ENCODE results near the genes STAM2 and KCNJ3.

- PRO-cap, 2 experiments, result no peak in any of the 2 experiments
These were observed 99.6 kb upstream of the ARL5A start for GRCh38 chr2:151927844-151928189.

GRCh38 chr2:152175352-152176590 is at the start of gene STAM2:
Gene STAM2, minus strand, starts transcription at chr2:152175763.
- PRO-cap, 2 experiments, result peak in 2 of 2 experiments; most common plus-strand start chr2:152175570 (in 1); most common minus-strand start chr2:152175431 (in 2)

GRCh38 chr2:152337691-152338179 is 2.8 kb downstream of the FMNL2 start:
- PRO-cap, 2 experiments, result no peak in any of the 2 experiments

DNA sequence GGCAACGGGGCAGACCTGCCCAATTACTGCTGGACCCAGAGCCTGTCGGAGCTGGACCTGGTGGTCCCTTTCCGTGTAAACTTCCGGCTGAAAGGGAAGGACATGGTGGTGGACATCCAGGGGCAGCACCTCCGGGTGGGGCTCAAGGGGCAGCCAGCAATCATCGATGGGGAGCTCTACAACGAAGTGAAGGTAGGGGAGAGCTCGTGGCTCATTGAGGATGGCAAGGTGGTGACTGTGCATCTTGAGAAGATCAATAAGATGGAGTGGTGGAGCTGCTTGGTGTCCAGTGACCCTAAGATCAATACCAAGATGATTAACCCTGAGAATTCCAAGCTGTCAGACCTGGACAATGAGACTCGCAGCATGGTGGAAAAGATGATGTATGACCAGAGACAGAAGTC is 55.2 kb downstream of the FMNL2 start:
- PRO-cap, 2 experiments, result no peak in any of the 2 experiments

- PRO-cap, 2 experiments, result no peak in any of the 2 experiments
These were observed 56.0 kb downstream of the FMNL2 start for GRCh38 chr2:152390891-152391458.

DNA sequence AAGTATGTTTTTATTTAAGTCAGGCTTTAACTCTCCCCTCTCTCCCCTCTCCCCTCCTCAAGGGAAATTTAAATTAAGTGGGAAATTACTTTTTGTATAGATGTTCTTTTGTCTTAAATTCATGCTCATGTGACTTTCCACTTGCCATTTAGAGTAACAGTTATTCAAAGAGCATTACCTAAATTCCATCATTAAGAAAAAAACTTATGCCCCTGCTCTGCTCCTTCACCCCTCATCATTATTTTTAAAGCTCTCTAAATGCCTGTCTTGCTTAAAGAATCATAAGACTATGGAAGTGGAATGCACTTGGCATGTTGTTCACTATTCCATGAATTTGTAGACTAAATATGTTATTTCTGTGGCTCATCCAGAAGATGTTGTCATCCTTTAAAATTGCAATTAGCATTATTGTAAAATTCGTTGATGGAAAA is 61.7 kb downstream of the FMNL2 start:
- PRO-cap, 2 experiments, result no peak in any of the 2 experiments

GRCh38 chr2:152403468-152403835 is 68.5 kb downstream of the FMNL2 start:
- PRO-cap, 2 experiments, result no peak in any of the 2 experiments

DNA sequence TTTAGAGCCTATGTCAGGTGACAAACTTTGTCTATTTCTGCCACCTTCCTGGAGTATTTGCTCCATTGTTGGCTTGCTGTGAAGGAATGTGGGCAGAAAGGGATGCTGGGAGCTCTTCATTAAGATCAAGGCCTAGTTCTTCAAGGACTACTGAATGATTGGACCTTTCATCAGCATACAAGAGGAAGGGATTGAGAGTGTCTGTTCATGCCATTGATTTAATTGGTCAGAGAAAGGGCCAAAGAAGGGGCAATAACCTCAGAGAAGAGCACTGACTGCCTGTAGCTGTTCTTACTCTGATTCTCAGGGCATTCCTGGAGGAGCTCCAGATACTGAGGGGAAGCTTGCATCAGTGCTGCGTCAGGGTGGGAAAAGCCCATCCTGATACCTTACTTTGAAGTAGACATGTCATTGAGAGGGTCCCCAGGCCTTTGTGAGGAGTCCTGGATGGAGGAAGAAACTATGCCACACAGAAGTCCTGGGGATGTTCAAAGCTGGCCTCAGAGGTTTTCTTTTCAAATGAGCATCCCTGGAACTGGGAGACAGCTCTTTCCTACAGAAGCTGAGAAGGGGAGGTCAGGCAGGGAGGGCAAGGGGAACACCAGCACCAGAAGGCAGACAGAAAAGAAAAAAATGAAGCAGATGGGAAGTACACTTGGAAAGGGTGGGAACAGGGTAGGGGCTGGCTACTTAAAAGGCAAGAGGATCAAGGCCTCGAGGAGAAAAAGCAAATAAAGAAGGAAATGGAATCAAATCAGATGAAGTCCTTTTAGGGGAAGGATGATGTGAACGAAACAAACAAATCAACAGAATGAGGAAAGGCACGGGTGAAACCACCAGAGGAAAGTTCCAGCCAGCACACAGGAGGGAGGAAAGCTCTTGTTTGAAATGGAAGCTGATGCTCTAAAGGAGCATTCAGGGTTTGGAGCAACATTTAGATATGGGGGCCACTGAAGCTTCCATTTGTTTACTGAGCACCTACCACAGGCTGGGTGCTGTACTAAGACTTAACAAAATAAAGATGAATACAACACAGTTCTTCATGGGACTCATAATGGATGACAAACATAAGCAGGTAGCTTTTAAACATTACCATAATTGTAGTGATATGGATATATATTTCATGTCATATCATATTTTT is 120.0 kb downstream of the FMNL2 start:
- PRO-cap, 2 experiments, result no peak in any of the 2 experiments

- PRO-cap, 2 experiments, result no peak in any of the 2 experiments
These were observed 139.7 kb downstream of the PRPF40A start for GRCh38 chr2:152577627-152577949.

- PRO-cap, 2 experiments, result no peak in any of the 2 experiments
These were observed 48.2 kb downstream of the PRPF40A start for GRCh38 chr2:152669047-152669523.

- PRO-cap, 2 experiments, result no peak in any of the 2 experiments
These were observed 1.5 kb downstream of the PRPF40A start for GRCh38 chr2:152715620-152716304.

DNA sequence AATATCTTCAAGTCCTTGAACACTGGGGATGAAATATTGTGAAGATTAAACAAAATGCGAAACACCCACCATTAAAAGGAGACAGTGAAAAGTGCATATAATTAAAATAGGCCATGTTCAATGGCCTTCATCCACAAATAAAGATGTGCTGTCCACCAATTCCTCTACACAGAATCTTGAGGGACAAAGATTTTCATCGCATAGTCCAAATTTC is 759 bp downstream of the ARL6IP6 start:
- PRO-cap, 2 experiments, result no peak in any of the 2 experiments

GRCh38 chr2:152804367-152804594 is 85.9 kb downstream of the ARL6IP6 start:
- PRO-cap, 2 experiments, result no peak in any of the 2 experiments

DNA sequence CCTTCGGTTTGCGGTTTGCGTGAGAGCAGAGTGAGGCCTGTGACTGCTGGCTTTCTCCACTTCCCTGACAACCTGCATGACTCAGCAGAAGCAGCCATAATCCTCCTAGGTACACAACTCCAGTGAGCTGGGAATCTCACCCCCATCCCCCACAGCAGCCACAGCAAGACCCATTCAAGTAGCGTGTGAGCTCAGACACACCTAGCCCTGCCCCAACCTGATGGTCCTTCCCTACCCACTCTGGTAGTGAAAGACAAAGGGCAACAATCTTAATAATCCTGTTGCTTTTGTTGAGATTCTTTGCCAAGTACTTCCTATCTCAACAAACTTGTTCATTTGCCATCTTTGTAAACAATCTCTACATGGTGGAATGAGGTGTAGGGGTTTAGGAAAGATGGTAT is 114.7 kb upstream of the RPRM start:
- PRO-cap, 2 experiments, result no peak in any of the 2 experiments

DNA sequence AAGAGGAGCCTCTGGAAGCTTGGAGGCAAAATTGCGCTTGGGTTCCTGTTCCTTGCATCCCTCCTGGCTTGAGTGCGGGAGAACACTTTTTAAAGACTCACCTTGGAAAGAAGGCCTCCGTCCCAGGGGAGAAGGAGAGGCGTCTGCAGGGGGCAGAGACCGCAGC is 146 bp upstream of the KCNJ3 start:
- PRO-cap, 2 experiments, result no peak in any of the 2 experiments

GRCh38 chr2:154698632-154699130 is at the start of gene KCNJ3:
Gene KCNJ3, plus strand, starts transcription at chr2:154698695.
- PRO-cap, 2 experiments, result no peak in any of the 2 experiments

DNA sequence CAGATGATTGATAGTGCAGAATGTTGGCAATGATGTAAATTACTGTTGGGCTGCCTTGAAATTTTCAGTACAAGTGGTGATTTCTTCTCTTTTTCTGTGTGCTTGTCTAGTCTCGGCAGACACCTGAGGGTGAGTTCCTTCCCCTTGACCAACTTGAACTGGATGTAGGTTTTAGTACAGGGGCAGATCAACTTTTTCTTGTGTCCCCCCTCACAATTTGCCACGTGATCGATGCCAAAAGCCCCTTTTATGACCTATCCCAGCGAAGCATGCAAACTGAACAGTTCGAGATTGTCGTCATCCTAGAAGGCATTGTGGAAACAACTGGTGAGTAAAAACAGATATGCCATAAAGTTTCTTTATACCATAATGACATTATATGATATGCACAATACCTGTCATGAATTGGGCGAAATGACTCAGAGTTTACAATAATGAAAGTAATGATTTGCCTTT is 11.0 kb downstream of the KCNJ3 start:
- PRO-cap, 2 experiments, result no peak in any of the 2 experiments

GRCh38 chr2:156325329-156326411 is 6.9 kb downstream of the NR4A2 start:
- PRO-cap, 2 experiments, result no peak in any of the 2 experiments

- PRO-cap, 2 experiments, result no peak in any of the 2 experiments
These were observed 1.5 kb upstream of the GPD2 start for GRCh38 chr2:156434692-156435131.

GRCh38 chr2:156536328-156537167 is 100.4 kb downstream of the GPD2 start:
- PRO-cap, 2 experiments, result no peak in any of the 2 experiments

Measured in Metastatic Liver Carcinoma in the Adrenal Gland (tissue), 2 donors.